Daoy (cell line): Measurements from ENCODE around the genes SVOP and USP30.

- RAMPAGE, long total RNA: no peak
Measured at GRCh38 chr12:109020574-109021439, at the start of gene SVOP. SVOP (minus strand) TSS chr12:109021068.

GRCh38 chr12:109052171-109052726, at the start of gene USP30:
USP30 (plus strand) TSS chr12:109052576.
- RAMPAGE, long total RNA: start-site peak on the plus strand at chr12:109052570-109052599, 46 and 18 reads in 2 replicates

DNA sequence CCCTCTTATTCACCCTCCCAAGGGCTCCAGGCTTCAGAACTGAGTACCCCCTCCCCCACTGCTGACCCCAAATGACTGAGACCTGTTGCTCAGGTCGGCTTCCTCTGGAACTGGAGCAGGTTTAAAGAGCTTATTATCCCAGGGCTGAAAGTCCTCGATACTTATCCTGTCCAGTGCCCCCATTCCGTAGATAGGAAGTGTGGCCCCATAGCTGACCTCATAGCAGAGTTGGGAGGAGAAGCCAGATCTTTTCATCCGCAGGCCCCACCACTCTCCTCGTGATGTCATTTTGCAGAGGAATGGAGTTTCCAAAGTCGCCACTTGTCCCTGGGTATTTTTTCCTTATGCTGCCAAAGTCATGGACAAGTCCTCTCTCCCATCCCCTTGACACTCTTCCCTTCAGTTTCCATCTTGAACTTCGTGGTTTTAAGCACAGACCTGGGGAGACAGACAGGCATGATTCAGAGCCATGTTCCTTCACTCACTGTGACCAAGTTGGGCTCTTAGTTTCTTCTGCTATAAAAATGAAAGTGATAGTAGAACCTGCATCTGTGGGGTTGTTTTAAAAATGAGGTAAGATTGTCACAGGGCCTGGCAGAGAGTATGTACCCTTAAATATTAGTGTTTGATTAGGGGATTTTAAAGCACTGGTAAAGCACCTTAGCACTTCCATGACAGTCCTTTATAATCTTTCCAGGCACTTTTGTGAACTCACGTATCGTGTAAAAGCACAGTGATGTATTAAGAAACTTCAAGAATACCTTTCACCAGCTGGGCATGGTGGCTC, 1.3 kb downstream of the USP30 start:
- RAMPAGE, long total RNA: no peak

DNA sequence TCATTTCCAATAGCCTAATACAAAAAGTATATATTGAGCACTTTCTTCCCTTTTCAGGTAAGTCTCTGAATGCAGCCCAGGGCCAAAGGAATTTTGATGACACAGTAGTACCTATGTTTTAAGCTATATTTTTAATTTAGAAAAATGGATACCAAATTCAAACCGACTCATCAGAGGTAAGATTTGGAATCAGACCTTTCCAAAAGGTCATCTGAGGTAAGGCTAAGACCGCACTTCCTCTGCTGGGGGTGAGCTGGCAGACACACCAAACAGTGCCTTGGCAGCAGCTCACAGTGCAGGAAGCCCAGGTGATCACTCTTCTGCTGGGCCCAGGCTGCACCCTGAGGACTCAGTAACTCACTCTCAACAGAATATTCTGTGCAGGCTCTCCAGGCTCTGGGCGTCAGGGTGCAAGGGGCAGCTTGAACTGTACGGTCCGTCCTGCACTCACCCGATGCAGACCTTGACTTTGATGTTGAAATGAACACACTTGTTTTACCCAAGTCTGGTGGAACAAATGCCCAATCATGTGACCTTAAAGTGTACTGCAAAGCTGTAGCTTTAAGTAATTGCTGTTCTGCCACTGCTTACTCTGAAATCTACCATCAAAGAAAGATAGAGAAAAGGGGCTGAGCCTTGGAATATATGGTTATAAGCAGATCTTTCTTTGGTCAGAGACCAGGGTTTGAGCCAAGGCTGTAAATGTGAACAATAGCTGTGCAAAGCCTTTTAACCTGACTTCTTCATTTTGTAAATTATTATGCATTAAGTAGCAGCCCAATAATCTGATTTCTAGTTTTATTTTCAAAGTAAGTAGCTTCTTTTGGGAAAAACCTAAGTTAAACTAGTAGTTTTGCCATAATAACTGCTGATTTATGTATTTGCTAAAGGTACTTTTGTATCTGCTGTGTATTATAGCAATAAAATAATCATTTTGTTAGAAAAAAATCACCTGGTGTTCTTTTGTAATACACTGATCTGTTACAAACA, 5.9 kb downstream of the ALKBH2 start:
- RAMPAGE, long total RNA: no peak

- RAMPAGE, long total RNA: no peak
Measured at GRCh38 chr12:109154404-109155449, 38.3 kb downstream of the ACACB start.

DNA sequence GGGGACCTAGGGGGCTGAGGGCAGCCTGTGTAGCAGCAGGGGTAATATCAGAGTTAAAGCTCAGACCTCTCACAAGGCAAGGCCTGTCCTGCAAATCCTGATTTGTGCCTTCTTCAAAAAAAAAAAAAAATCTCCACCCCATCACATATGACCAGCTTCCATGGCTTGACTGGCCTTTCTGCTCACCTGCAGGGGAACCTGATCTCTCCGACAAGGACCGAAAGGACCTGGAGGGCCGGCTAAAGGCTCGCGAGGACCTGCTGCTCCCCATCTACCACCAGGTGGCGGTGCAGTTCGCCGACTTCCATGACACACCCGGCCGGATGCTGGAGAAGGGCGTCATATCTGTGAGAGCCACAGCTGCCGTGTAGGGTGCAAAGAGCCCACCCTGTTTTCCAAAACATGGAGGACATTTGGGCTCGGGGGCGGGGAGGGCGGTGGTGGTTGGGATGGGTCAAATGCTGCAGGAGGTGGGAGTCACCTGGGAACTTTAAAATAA, 45.0 kb downstream of the FOXN4 start:
- RAMPAGE, long total RNA: no peak

DNA sequence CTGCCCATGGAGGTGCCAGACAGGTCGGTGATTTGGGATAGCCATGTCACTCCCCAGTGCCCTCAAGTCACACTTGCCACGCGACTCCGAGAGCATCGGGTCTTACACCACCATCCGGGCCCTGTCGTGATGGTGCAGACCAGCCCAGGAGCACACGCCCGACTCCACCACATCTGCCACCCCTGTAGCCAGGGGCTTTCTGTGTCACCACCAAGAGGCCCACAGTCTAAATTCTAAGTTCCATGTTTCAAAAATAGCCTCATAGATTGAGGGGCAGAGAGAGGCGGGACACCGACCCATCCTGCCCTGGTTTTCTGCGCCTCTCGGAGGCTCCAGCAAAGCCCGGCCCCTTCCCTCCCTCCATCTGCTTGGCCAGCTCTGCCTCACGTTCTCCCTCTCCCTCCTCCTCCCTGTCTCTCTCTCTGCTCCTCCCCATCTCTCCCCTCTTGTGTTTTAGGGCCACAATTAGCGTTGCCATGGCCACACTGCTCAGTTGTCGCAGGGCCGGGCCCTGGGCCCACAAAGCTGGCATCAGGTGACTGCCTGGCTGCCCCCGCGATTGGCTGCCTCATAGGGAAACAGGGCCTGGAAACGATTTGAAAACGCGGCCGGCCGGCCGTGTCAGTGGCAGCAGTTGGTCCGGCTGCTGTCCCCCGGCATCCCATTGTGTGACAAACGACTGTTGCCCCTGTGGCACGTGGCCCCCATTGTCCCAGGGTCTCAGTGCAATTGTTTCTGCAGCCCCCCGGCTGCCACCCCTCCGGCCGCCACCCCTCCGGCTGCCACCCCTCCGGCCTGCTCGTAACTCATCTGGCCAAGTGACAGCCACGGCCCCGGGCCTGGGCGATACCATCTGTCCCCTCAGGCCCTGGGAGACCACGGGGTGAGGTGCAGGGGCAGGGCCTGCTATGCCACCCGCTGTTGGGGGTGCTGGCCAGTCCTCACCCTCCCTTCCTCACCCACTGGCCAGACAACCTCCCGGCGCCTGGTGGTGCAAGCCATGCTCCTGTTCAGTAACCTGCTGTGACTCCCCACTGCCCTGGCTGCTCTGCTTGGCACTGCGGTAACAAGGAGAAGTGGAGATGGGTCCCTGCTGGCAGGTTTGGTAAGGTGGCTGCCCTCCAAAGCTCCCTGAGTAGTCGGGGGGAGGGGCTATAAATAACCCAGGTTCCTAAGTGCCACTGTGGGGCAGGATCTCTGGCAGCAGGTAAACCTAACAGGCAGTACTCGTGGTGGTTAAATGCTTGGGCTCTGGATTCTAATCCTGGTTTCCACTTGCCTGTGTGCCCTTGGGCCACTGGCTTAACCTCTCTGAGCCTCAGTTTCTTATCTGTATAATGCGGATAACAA, 17.4 kb downstream of the FOXN4 start:
- RAMPAGE, long total RNA: no peak

- RAMPAGE, long total RNA: no peak
Measured at GRCh38 chr12:109460414-109461023, 16.6 kb downstream of the KCTD10 start.

DNA sequence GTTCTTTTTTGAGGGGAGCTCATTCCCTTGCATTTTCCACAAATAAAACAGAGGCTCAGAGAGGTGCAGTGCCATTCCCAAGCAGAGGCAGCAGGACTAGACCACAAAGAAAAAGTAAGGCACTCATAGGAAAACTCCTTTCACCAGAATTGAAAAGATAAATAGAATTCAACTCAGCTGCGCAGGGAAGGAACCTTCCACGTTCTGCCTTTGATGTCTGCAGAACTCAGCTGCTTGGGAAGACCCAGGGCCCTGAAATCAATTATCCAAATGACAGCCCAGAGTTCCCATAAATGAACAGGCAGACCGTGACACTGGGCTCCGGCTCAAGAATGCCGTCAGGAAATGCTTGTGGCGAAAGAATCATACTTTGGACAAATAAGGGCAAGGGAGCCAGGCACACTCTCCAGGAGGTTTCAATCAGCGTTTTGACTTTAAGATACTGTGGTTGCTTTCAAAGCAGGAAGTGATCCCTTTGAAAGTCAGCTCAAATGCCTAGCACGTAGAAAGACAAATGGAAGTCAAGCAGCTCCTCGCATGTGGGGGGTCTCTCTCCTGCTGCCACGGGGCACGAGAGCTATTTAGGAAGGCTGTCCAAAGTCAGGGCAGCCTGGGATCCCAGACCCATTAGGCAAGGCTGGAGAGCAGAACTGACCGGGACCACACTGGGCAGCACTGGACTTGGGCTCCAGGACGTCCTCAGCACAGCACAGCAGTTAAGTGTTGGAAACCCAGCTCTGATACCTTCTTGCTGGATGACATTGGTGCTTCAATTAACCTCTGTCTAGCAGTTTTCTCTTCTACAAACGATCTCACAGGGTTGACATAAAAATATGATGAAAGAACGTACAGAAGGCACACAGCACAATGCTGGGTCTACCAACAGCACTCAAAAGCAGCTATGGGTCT, 13.9 kb downstream of the KCTD10 start:
- RAMPAGE, long total RNA: no peak

GRCh38 chr12:109467681-109468329, 9.3 kb downstream of the KCTD10 start:
- RAMPAGE, long total RNA: no peak

DNA sequence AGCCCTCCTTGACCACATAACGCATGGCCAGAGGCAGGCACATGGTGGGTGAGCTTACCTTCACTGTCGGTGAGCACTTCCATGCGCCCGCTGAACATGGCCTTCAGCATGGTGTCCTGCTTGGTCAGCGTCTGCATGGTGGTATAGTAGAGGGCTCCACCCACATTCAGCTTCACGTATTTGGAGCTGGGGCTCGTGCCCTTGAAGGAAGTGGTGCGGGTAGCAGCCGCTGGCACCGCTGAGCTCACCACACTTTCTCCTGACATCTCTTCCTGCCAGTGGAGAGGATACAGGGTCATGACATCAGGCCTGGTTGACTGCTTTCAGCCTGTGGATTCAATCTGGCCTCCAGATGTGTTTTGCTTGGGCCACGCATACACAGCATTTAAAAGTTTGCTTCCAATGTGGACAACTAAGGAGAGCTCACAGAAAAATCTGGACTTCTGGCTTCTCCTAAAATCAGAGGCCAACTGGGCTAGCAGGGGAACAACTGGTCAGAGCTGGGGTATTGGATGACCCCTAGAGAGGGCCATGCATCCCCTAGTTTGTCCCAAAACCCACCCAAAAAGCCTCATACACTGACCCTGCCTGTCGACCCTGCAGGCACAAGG, 7.5 kb downstream of the KCTD10 start:
- RAMPAGE, long total RNA: no peak

DNA sequence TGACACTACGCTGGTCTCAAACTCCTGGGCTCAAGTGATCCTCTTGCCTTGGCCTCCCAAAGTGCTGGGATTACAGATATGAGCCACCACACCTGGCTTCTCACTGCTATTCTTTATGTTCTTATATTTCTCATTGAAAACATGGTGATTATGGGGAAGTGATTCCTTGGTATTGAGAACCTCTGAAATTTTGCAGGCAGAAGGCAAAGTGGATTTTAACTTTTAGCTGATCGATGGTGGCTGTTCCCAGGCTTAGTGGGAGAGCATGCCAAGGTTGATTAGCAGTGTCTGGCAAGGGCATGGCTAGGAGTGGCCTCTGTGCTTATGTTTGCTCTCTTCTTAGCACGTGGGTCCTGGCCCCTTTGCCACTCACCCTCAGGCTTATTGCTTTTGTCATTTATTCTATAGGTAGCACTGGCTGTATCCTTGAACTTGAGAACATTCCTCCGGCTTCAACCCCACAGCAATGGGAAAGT, 2.0 kb downstream of the MVK start:
- RAMPAGE, long total RNA: no peak

DNA sequence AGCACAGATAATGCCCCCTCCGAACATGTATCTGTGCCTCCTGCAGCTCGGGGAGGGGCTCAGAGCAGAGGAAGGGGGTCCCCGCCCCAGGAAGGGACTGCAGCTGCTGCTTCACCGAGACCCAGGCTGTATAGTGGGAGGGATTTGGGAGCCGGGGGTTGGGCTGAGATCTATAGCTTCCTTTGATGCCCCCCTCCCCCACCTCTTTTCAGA, 48.5 kb downstream of the MVK start:
- RAMPAGE, long total RNA: no peak

DNA sequence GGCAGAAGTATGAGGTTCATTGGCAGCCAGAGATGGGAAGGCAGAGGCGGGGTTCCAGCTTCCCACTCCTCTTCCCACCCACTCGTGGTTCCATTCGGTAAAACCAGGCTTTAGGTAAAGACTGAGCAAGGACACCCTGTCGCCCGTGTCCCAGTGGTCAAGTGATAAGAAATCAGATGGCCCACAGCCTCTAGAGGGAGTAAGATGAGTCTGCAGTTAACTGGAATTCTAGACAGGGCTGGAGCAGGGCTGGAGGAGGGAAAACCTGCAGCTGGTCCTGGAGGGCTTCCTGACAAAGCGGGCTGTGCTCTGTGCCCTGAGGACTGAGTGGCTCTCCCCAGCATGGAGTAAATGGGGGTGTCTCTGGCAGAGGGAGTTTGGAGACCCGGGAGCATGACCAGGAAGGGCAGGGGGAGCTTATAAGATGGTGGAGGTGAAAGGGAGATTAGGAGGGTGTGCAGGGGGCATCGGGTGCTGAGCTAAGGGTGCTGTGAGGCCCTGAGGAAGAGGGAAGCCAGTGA, 5.8 kb downstream of the FAM222A start:
- RAMPAGE, long total RNA: no peak

- RAMPAGE, long total RNA: no peak
Measured at GRCh38 chr12:109721213-109721865, 7.7 kb downstream of the FAM222A start.

DNA sequence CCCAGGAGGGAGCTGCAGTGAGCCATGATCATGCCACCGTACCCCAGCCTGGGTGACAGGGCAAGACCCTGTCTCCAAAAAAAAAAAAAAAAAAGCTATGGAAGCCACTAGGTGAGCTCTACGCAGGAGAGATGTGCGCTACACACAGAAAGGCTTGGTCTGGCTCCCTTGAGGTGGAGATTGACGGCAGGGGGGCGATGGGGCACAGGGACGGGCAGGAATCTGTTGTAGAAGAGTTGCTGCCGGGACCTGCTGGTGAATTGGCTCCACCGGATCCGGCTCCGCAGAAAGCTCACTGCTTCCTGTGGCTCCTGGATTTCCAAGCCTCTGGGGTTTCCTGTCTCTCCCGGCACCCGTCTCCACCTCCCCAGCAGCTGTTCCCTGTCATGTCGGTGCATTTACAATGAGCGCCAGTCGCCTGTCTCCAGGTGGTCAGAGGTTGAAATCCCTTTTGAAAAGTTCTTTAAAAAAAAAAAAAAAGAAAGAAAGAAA, 20.6 kb downstream of the FAM222A start:
- RAMPAGE, long total RNA: no peak

DNA sequence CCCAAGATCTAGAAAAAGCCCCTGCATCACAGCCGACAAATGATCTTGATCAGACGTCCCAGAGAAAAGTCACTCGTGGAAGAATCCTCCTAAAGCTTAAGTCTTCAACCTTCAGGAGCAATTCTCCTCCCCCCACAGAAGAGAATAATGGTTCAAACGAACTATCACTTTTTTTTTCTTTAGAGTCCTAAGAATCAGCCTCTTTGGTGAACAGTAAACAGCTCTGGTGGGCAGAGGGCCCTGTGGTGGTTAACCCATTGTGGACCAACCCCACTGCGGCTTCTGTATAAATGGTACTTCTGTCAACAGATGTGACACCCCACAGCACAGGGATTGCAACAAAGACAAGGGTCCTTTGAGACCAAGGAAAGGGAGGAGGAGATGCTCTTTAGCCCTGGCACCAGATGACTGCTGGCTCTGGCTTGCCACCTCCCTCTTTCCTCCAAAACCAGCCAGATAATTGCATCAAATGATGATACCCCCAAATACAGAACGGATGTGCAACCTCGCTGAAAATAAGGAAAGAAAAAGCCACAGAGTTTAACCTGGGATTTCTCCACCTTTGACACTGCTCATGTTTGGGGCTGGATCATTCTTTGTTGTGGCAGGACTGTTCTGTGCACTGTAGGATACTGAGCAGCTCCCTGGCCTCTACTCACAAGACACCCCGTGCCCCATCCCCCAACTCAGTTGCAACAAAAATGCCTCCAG, 2.4 kb downstream of the GLTP start:
- RAMPAGE, long total RNA: no peak

DNA sequence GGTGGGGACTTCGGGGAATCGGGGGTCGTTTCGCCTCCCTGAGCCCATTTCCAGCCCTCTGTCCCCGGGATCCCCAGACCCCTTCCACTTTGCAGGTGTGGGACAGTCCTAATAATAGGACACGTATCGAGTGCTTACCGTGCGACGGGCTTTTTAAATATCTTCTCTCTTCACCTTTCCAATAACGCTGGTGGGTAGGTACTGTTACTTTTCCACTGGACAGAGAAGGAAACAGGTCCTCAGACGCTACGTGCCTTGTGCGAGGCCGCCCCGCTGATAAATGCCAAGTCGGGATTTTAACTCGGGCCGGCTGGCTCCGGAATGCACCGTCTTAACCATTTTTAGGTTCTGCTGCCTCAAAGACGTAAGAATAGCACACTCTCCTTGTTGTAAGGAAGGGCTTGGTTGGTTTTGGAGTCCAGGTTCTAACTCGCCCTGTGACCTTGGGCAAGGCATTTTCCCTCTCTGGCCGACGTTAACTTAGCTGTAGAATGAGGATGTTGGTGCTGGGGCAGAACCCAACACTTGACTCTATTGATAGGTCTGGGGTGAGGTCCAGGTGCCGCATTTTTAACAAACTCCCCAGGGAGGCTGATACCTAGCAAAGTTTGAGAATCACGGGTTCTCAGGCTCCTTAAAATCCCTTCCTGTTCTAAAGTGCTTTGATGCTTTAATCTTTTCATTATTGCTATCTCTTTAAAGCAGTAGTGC, 739 bp downstream of the ANKRD13A start:
- RAMPAGE, long total RNA: no peak

DNA sequence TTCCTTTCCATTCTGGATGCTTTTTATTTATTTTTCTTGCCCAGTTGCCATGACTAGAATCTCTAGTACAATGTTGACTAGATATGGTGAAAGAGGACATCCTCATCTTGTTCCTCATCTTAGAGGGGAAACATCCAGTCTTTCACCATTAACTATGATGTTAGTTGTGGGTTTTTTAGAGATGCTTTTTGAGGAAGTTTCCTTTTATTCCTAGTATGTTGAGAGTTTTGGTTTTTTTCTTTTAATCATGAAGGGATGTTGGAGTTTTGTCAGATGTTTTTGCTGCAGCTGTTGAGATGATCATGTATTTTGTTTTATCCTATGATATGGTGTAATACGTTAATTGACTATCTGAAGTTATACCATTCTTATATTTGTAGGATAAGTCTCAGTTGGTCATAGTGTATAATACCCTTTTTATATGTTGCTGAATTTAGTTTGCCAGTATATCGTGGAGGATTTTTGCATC, 8.8 kb downstream of the ANKRD13A start:
- RAMPAGE, long total RNA: no peak

- RAMPAGE, long total RNA: no peak
Measured at GRCh38 chr12:110035968-110036167, 12.5 kb downstream of the C12orf76 start.